LHCN-M2 (cell line): ENCODE results near the genes KIR3DL3, GP6 and BRSK1.

- RAMPAGE, long total RNA, result no peak
Observed at GRCh38 chr19:54462765-54463488, 651 bp downstream of the LENG9 start.

- RAMPAGE, long total RNA, result no peak
Observed at GRCh38 chr19:54470497-54471425, 2.3 kb downstream of the CDC42EP5 start.

DNA sequence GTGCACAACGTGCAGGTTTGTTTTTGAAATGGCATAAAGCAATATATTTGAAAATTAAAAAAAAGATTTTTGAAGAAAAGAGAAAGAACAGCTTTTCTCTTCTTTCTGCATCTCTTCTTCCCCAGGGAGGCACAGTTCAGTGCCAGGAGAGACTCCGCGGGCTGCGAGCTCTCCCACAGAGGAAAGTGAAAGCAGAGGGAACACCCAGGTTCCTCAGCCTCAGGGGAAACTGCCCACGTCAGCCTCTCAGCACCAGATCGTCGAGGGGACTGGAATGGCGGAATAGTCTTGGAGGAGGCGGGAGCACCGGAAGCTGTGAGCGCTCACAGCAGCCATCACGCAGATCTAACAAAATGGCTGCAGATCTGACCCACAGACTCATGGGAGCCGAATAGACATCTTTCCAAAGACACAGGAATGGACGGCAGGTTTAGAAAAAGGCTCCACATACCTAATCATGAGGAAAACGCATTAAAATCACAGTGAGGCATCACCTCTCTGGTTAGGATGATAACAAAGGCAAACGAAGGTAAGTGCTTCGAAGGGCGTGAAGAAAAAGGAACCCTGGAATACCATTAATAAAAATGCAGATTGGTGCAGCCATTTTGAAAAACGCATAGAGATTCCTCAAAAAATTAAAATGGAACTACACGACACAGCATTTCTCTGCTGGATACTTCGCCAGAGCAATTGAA, 11.8 kb upstream of the LILRA2 start:
- RAMPAGE, long total RNA, result no peak

DNA sequence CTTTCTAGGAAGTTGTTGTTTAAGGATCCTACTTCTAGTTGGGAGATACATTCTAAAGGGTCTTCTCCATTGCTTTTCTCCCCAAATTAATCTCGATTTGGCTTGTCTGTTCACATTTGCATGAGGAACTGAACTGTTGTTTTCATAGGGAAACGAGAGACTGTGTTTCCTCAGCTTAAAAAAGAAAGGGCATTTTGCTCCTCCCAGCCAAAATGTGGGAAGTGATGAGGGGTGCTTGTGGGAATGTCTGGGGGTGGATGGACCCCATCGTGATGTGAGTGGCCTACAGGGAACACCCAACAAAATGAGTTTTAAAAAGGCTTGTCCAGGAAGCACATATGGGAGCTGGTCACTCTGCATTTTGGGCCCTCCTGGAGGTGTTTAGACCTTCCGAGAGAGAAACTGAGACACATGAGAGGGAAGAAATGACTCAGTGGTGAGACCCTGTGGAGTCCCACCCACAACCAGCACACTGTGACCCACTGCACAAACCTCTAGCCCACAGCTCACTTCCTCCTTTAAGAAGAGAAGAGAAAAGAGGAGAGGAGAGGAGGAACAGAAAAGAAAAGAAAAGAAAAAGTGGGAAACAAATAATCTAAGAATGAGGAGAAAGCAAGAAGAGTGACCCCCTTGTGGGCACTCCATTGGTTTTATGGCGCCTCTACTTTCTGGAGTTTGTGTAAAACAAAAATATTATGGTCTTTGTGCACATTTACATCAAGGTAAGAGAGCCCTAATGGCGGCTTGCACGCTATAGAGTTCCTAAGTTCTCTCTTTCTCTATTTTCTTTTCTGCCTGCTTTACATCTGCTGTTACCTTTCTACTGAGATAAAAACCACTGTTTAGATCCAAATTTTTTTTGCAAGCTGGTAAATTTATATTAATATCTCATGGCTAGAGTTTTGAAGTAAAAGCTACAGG, 13.4 kb upstream of the LILRB1 start:
- RAMPAGE, long total RNA, result no peak

DNA sequence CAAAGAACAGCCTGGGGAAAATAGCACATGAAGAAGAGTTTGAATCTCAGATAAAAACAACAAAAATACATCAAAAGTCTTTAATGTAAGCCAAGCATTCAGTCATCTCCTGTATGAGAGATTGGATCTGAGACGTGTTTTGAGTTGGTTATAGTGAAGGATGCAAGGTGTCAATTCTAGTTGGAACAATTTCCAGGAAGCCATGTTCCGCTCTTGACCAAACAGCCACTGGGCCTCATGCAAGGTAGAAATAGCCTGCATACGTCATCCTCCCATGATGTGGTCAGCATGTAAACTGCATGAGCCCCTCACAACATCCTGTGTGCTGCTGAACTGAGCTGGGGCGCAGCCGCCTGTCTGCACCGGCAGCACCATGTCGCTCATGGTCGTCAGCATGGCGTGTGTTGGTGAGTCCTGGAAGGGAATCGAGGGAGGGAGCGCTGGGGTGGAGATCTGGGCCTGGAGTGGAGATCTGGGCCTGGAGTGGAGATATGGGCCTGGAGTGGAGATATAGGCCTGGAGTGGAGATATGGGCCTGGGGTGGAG, at the start of gene KIR3DL3:
TSS of gene KIR3DL3 (plus strand) at position 319 of the 546 bp plus-strand sequence.
- RAMPAGE, long total RNA, result no peak

GRCh38 chr19:55010219-55010983, 27.7 kb downstream of the GP6 start:
- RAMPAGE, long total RNA, result no peak

DNA sequence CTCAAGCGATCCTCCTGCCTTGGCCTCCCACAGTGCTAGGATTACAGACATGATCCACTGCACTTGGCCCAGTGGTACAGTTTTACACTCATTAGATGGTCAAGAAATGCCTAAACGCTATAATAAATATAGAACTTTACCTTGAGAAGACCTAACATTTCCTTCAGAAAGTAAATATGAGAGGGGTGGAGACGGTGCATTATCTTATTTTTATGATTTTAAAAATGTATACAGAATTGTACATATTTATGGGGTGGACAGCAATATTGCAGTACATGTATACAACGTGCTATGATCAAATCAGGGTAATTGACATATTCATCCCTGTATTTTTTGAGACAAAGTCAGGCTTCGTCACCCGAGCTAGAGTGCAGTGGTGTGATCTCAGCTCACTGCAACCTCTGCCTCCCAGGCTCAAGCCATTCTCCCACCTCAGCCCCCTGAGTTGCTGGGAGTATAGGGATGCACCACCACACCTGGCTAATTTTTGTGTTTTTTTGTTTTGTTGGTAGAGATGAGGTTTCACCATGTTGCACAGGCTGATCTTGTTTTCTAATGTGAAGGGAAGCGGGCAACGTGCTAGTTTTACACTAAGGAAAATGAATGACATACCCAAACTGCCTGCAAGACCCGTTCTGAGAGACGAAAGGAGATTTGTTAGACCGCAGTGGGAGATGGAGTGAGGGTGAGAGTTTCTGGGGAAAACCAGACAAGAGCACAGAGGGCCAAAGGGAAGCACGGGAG, 24.1 kb downstream of the GP6 start:
- RAMPAGE, long total RNA, result no peak

DNA sequence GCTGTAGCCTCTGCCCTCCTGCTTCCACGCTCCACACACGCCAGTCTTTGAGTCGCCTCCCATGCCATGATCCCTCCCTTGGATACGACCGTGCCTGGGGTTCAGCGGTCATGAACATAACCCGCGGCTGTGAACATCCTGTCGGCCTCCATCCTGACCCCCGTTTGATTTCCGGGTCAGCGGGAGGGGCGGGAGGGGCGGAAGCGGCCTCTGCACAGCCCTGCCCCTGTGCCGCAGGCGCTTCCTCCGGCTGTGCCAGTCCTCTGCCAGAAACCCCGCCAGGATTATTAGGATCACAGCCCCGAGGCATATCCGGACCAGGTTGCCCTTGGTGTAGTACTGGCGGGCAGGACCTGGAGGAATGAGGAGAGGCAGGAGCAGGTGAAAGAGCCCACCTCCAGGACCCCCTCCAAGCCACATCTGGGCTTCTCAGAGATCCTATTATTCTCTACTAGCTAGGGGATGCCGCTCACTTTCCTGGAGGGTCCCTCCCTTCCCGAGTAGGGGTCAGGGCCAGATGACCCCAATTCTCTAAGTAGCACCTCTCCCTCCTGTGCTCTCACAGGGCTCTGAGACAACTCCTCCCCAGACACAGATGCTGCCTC, 23.1 kb downstream of the GP6 start:
- RAMPAGE, long total RNA, result no peak

DNA sequence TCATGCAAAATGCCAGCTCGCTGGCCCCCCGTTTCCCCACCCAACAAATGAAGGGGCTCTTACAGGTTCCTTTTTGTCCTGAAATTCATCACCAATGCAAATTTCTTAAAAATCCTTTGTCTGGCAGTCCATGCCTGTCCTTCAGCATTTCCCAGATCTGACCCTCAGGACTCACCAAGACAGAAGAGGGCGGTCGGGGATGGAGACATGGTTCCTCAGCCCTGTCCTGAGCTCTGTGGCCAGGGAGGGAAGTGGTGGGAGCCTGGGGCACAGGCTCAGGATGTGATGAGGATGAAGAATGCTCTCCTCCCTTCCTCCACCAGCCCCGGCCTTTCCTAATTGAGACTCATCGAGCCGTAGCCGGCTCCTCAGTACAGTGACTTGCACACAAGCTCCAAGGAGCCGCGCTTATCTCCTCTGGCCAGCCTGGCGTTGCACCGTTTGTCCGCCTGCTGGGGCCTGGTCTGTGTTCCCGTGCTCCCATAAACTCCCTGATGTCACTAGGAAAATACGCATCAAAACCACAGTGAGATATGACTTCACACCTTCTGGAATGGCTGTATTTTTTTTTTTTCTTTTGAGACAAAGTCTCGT, at the start of gene GP6:
TSS of gene GP6 (minus strand) at position 237 of the 594 bp plus-strand sequence.
- RAMPAGE, long total RNA, result no peak

DNA sequence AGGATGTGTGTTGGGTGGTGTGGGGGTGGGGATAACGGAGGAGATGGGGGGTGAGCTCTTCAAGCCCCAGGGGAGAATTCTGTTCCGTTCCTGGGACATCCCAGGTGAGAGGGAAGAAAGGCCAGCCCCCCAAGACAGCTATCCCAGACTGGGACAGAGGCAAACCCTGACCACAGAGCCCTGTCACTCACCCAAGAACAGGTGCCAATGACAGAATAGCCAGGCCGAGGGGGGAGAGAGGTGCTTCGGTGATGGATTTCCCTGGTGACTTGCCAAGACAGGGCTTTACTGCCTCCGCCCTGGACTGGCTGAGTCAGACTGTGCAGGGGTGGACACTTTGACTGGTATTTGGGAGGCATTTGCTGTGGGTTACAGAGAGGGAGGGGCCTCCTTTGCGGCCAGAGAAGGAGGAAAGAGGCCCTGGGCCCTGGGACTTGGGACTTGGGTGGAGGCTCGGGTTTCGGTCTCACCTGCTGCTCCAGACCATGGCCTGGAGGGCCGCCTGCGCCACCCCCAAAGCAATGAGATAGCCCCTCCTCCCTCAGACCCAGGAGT, 4.6 kb upstream of the EPS8L1 start:
- RAMPAGE, long total RNA, result no peak

DNA sequence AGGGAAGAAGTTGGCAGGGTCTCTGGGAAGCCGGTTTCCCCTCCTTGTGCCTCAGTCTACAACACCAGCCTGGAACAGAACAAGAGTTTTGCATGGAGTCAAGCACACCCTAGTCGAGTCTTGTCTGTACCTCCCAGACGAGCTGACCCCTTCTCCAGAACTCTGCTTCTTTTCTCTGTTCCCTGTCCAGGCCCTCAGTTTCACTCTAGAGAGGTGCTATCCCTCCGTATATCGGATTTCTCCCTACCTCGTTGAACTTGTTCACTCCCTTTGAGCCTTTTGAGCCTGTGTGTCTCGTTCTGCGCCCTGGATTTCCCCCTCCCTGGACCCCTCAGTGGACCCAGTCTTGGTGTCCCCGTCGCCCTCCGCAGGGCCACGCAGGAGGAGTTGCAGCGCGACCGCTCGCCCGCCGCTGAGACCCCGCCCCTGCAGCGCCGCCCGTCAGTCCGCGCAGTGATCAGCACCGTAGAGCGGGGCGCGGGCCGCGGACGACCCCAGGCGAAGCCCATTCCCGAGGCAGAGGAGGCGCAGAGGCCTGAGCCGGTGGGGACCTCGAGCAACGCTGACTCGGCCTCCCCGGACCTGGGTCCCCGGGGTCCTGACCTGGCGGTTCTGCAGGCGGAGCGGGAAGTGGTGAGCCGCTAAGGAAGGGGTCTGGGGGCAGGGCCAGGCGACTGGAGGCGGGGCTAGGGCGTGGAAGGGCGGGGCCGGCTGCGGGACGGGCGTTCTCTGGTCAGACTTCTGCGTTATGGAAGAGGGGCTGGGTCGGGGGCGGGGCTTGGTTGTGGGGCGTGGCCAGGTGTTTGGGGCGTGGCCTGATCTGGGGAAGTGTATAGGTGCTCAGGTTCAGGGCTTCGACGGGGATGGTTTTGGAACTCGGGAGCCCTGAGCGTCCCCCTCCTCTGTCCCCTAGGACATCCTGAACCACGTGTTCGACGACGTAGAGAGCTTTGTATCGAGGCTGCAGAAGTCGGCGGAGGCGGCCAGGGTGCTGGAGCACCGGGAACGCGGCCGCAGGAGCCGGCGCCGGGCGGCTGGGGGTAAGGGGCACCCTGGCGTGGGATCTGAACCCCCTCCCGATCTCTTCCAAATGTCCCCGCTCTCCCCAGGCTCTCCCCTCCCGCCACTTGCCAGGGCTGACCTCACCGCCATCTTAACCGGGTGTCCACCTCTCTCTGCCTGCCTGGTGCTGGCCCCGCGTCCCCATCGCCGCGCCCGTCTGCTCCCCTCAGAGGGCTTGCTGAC, 5.6 kb downstream of the EPS8L1 start:
- RAMPAGE, long total RNA, result no peak

- RAMPAGE, long total RNA, result no peak
Observed at GRCh38 chr19:55087938-55088242, 12.2 kb downstream of the EPS8L1 start.

DNA sequence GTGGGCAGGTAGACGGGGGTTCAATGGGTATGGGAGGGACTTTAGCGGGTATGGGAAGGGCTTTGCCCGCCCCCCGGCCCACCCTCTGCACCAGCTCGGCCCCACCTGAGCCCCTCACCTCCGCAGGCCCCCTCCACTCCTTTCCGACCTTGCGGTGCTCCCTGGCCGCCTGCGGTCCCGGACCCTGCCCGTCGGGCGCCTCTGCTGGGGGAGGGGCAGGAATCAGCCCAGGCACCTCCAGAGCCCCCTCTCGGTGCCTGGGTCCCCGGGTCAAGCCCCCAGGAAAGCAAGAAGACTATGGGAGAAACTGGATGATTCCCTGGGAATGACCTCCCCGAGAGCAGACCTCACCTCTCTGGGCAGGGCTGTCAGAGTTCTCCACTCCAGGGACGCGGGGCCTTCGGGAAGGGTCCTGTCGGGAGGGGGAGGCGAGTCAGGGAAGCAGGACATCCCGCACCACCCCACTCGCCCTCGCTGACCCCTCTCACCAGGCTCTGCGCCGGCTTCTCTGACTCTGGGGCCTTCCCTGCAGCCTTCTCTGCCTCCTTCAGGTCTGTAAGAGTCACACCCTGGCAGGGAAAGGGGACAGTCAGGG, 17.1 kb downstream of the EPS8L1 start:
- RAMPAGE, long total RNA, result no peak

GRCh38 chr19:55159645-55160301, 2.2 kb upstream of the TNNI3 start:
- RAMPAGE, long total RNA, result no peak

GRCh38 chr19:55257080-55257771, 1.6 kb downstream of the PPP6R1 start:
- RAMPAGE, long total RNA, result no peak

DNA sequence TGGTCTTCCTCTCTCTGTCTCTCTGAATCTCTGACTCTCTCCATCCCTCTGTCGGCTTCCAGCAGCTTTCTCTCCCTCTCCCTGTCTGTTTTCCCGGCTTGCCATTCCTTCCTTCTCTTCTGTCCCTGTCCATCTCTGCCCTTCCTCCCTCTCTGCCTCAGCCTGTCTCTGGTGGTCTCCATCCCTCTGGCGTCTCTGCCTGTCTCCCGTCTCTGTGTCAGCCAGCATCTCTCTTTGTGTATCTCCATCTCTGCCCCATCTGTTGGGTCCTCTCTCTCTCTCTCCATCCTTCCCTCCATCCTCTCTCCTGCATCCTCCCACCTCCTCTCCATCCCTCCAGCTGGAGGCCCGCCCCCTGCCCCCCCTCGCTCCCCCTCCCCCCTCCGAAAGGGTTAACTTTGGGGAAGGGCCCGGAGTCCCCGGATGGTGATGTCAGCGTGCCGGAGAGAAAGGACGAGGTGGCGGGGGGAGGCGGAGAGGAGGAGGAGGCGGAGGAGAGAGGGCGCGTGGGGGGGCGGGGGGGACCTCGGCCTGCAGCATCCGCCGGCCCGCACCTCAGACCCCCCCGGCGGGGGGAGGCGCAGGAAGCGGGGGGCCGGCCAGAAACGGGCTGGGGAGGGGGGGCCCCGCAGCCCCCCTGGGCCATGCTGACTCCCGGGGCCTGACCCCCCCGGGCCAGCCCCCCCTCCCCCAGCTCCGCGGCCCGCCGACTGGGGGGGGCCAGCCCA, at the start of gene BRSK1:
TSS of gene BRSK1 (plus strand) at position 422 of the 728 bp plus-strand sequence.
- RAMPAGE, long total RNA, result no peak

- RAMPAGE, long total RNA, result no peak
Observed at GRCh38 chr19:55308282-55308888, 16.8 kb downstream of the TMEM150B start.

GRCh38 chr19:55311480-55311715, 13.7 kb downstream of the TMEM150B start:
- RAMPAGE, long total RNA, result no peak

DNA sequence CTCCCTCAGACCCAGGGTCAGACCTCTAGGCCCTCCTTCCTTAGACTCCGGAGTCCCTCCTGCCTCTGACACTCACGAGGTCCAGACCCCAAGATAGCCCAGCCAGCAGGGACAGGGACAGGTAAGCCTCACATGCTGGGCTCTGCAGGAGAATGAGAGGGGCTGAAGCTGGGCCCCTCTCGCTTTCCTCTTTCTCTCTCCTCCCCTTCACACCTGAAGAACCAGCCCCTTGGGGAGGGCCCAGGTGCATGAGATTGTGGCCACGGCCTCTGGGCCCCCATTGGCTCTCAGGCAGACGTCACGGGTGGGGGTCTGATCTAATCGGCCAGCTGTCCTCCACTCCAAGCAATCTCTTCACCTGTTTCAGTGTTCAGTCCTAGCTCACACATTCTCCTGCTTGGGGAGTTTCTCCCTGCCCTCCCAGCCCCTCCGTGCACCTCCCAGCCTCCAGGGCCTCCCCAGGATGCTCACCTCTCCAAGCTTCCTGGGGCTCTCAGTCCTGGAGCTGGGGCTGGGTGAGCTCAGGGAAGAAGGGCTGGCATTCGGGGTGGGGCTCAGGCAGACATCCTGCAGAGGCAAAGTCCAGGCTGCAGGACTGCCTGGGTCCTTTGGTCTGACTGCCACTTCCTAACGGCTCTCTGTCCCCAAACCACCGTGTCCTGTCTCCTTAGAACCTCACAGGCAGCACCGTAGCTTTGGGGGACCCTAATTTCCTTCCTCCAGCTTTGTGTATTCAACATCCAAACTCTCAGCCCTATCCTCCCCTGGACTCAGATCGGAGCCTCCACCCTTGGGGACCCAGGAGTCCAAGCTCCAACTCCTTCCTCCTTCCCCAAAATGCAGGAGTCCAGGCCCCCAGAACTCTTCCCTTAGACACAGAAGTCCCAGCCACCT, 2.7 kb downstream of the TMEM150B start:
- RAMPAGE, long total RNA, result no peak

DNA sequence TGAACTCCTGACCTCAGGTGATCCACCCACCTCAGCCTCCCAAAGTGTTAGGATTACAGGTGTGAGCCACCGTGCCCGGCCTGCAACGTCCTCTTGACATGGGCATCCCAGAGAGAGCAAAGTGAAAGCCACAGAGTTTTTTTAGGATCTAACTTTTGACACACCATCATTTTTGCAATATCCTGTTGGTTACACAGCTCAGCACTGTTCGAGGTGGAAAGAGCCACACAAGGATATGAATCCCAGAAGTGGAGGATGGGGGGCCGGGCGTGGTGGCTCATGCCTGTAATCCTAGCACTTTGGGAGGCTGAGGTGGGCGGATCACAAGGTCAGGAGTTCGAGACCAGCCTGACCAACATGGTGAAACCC, 6.6 kb upstream of the TMEM150B start:
- RAMPAGE, long total RNA, result no peak